Sigmoid colon (tissue), 4 donors: ENCODE measurements around a stretch of chr17.

GRCh38 chr17:1108598-1108714 lies 71.3 kb downstream of the ABR start:
- PRO-cap = no peak
- RAMPAGE, long total RNA, 4 experiments = no peak in any of the 4 experiments

- PRO-cap = no peak
- RAMPAGE, long total RNA, 4 experiments = no peak in any of the 4 experiments
These were observed 70.2 kb downstream of the ABR start for GRCh38 chr17:1109528-1109959.

GRCh38 chr17:1122723-1123337 lies 57.0 kb downstream of the ABR start:
- PRO-cap = no peak
- RAMPAGE, long total RNA, 4 experiments = no peak in any of the 4 experiments

DNA sequence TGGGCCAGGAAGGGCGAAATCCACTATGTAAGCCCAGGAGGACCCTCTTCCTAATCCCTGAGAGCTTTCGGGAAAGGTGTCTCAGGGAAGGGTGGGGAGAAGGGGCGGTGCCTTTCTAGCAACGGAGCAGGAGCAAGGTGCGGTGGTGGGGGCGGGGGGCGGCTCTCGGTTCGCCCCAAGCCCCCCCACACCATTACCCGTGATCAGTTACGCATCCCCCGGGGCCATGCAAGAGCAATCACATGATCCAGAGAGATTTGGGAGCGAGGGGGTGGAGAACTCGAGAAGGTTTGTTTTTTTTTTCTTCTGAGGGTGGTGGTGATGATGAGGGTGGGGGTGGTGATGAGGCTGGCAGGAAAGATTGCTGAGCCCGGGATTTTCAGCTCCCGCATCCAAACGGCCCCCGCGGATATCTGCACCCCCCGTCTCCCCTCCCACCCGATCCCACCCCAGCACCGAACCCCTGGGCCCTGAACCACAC lies 1.0 kb downstream of the ABR start:
- PRO-cap = unidirectional peak, plus-strand start at position 260 of the sequence
- RAMPAGE, long total RNA, 4 experiments = no peak in any of the 4 experiments

GRCh38 chr17:1181282-1182361 lies 1.8 kb upstream of the ABR start:
- PRO-cap = no peak
- RAMPAGE, long total RNA, 4 experiments = no peak in any of the 4 experiments

DNA sequence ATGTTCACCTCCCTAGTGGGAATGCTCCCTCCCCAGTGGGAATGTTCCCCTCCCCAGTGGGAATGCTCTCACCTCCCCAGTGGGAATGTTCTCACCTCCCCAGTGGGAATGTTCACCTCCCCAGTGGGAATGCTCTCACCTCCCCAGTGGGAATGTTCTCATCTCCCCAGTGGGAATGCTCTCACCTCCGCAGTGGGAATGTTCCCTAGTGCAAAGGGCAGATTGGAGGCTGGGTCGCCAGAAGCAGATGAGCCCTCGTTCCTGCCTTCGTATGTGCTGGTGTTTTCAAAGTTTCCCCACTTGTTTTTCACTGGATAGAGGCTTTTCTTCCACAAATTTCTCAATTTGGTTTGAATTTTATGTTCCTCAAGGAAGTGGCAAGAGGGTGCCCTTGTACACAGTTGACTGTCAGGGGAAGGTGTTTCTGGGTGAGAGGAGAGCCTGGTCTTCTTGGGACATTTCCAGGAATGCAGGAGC lies 33.9 kb downstream of the TRARG1 start:
- PRO-cap = no peak
- RAMPAGE, long total RNA, 4 experiments = no peak in any of the 4 experiments

- PRO-cap = no peak
- RAMPAGE, long total RNA, 4 experiments = no peak in any of the 4 experiments
These were observed 7.7 kb downstream of the MYO1C start for GRCh38 chr17:1484409-1485657.

DNA sequence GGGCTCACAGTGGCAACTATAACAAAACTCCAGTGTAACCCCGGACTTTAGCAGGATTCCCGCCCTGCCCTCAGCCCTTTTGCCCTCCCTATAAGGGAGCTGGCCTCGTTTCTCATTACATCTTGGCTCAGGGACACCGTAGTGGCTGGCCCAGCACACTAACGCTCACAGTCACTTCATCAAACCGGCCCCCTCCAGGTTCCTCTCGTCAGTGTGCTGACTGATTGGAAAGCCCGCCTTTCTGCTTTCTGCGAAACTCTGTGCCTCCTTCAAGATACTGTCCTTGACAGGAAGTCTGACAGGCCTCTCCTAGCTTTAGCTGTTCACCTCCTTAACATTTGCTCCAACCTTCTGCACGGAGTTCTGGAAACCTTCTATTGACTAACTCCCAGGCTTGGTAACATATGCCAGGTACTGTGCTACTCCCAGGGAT lies 11.3 kb upstream of the MYO1C start:
- PRO-cap = no peak
- RAMPAGE, long total RNA, 4 experiments = no peak in any of the 4 experiments

GRCh38 chr17:1533638-1534368 lies 17.4 kb upstream of the INPP5K start:
- PRO-cap = no peak
- RAMPAGE, long total RNA, 4 experiments = no peak in any of the 4 experiments

GRCh38 chr17:1543496-1544606 lies 18.7 kb downstream of the PITPNA start:
- PRO-cap = no peak
- RAMPAGE, long total RNA, 4 experiments = no peak in any of the 4 experiments

DNA sequence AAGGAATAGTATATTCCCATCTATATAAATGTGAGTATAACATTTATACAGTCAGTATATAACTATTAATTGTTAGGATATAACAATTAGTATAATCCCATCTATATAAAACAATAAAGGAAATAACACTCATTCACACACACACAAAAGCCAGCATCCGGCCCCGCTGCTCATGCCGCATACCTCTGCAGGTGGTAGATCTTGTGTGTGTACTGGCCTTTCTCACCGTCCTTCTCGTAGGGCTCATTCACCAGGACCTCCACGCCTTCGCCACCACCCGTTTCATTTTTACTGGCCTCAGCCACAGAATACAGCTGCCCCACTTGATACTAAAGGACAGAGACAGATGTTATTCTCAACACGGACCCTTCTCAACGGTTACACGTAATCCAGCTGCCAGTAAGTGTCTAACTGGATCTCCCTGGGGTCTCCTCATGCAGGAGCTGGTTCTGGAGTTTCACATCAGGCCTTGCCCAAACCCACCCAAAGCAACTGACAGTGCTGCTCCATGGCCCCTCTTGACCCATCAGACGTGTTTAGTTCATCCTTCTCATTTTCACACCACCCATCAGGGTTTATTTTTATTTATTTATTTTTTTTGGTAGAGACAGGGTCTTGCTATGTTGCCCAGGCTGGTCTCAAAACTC lies 9.6 kb downstream of the PITPNA start:
- PRO-cap = no peak
- RAMPAGE, long total RNA, 4 experiments = no peak in any of the 4 experiments

DNA sequence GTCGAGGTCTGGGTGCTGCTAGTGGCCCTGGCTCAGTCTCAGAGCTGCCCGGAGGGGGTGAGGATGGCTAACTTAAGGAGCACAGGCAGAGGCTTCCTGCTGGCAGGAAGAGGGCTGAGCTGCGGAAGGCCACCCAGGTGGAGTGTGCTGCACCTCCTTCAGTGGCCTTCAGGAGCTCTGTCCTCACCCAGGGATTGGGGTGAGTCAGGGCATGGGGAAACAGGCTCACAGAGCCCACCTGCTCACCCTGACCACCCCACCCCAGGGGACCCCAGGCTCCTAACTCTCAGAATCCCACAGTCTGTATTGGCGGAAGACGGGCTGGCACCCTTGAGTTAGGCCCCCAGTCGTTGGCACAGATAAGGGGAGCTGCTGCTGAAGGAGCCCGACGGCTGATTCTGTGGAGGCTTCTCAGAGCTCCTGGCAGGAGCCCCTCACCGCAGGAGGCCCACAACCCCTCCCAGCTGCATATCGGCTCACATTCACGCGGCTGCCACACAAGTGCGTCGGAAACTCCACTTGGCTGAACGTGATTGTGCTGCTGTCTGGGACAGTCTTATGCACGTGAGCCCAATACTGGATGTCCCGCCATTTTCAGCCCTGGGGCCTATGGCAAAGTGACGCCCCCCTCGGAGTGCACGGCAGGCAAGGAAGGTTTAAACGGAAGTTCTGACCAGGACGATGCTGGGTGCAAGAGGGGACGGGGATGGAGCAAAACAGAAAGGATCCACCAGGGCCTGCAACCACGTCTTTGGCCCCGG lies 8.6 kb upstream of the PITPNA start:
- PRO-cap = no peak
- RAMPAGE, long total RNA, 4 experiments = no peak in any of the 4 experiments

DNA sequence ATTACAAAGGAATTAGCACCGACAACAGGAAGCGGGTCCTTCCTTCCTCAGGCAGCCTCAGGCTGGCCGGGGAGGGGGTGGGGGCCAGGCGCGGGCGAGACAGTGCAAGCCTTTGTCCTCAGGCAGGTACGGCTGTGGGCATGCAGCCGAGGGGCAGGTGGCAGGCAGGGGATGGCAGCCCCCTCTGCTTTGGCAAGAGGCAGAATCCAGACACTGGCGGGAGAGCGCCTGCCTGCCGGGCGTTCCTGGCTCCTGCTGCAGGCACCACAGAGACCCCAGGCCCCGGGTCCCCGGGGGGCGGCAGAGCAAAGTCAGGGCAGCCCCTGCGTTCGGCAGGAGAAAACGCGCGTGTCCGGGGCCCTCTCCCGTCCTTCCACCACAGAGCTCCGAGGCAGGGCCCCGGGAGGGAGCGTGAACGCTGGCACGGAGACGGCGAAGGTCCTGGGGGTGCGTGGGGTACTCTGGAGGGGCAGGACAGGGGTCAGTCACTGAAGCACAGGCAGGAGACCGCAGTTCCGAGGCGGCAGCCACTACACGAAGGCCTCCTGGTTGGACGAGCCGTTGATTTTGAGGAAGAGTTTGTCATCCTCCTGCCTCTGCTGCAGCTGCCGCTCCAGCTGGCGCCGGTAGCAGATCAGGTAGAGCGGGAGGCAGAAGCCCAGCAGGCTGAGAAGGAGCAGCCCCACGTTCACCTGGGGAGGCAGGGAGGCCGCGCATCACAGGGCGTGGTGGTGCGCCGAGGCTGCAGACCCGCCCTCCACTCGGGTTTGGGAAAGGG lies 12.7 kb upstream of the PITPNA start:
- PRO-cap = no peak
- RAMPAGE, long total RNA, 4 experiments = no peak in any of the 4 experiments

GRCh38 chr17:1577105-1578006 lies 14.8 kb upstream of the PITPNA start:
- PRO-cap = no peak
- RAMPAGE, long total RNA, 4 experiments = no peak in any of the 4 experiments

GRCh38 chr17:1627134-1628089 lies 1.2 kb downstream of the SLC43A2 start:
- PRO-cap = no peak
- RAMPAGE, long total RNA, 4 experiments = no peak in any of the 4 experiments

GRCh38 chr17:1661412-1662295 lies 12.0 kb upstream of the RILP start:
- PRO-cap = no peak
- RAMPAGE, long total RNA, 4 experiments = no peak in any of the 4 experiments

DNA sequence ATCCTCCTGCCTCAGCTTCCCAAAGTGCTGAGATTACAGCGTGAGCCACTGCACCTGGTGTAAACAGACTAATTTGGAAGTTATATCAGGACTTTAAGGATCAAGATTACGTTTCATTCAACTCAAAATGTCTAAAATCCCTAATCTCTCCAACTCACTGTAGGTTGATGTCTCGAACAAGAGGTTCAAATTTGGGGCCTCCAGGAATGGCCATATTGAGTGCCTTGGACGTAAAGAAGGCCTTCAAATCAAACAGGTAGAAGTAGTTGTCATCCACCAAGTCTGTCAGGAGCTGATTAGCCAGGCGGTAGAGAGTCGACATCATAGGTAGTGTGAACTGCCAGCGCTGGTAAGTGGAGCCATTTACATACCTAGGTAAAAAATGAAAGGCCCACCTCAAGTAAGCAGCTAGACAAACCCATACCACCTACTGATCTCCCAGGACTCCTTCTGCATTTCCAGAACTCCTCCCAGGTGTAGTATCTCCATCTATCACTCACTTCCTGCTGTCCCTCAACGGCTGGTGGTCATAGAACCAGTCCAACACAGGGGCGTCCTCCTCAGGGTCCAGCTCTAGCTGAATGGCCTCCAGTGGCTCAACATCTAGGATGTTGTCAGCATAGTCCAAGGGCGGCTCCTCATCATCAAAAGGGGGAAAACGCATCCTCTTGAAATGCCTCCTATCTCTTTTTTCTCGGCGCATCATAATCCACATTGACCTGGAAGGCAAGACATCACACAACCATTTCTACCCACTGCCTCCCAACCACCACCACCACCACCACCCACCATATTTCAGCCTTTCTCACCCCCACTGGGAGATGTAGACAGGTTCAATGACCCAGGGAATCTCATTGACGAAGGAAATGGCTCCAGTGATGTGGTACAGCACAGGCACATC lies 3.1 kb downstream of the PRPF8 start:
- PRO-cap = no peak
- RAMPAGE, long total RNA, 4 experiments = no peak in any of the 4 experiments

GRCh38 chr17:1727939-1728593 lies 3.6 kb downstream of the WDR81 start:
- PRO-cap = no peak
- RAMPAGE, long total RNA, 4 experiments = no peak in any of the 4 experiments

- PRO-cap = no peak
- RAMPAGE, long total RNA, 4 experiments = no peak in any of the 4 experiments
These were observed 8.0 kb downstream of the SERPINF2 start for GRCh38 chr17:1750541-1751252.

DNA sequence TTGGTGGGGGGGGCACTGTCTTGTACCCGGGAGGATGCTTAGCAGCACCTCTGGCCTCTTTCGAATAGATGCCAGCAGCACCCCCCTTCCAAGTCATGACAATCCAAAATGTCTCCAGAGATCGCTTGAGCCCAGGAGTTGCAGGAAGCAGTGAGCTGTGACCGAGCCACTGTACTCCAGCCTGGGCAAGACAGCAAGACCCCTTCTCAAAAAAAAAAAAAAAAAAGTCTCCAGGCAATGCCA lies 20.3 kb downstream of the SERPINF1 start:
- PRO-cap = no peak
- RAMPAGE, long total RNA, 4 experiments = no peak in any of the 4 experiments